Measurements from ENCODE around the genes POLD1 and KLK12.

DNA sequence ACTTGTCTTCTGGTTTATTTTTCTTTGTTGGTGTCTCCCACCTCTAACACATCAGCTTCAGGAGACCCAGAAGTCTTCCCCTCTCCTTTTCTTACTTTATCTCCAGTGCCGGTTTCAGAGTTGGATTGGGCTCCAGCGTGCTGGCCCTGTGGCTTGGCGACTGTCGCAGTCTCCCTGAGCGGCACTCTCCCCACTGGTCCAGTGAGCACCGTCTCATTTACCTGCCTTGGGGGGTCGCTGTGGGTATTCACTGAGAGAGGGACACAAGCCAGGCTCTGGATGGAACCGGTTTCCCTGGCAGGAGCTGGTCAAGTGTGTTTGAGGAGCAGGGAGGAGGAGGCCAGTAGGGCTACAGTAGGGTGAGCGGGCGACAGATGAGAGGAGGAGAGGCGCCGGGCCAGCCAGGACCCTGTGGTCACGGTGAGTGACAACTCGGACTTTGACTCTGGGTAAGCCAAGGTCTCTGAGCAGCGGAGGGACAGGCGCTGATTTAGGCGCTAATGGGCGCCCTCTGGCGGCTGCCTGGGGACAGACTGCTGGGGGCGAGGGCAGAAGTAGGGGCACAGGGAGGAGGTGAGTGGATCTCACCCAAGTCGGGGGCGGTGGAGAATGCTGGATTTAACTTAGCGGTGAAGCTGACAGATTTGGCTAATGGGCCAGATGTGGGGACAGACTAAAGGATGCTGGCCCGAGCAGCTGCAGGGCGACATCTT, 4.9 kb upstream of the PRMT1 start:
- RRBS = 33% methylated on average over 1 of the region's 25 CpGs

- RRBS = no CpG with 5 or more reads among the region's 14 CpGs
Measured at GRCh38 chr19:49718423-49718980, 27.6 kb downstream of the CPT1C start.

- RRBS = no CpG with 5 or more reads among the region's 27 CpGs
Measured at GRCh38 chr19:49719775-49720249, 28.9 kb downstream of the CPT1C start.

GRCh38 chr19:49812599-49812990, 497 bp downstream of the FUZ start:
- RRBS = no CpG with 5 or more reads among the region's 9 CpGs

- RRBS = no CpG with 5 or more reads among the region's 28 CpGs
Measured at GRCh38 chr19:49838693-49839558, 20.8 kb downstream of the MED25 start.

DNA sequence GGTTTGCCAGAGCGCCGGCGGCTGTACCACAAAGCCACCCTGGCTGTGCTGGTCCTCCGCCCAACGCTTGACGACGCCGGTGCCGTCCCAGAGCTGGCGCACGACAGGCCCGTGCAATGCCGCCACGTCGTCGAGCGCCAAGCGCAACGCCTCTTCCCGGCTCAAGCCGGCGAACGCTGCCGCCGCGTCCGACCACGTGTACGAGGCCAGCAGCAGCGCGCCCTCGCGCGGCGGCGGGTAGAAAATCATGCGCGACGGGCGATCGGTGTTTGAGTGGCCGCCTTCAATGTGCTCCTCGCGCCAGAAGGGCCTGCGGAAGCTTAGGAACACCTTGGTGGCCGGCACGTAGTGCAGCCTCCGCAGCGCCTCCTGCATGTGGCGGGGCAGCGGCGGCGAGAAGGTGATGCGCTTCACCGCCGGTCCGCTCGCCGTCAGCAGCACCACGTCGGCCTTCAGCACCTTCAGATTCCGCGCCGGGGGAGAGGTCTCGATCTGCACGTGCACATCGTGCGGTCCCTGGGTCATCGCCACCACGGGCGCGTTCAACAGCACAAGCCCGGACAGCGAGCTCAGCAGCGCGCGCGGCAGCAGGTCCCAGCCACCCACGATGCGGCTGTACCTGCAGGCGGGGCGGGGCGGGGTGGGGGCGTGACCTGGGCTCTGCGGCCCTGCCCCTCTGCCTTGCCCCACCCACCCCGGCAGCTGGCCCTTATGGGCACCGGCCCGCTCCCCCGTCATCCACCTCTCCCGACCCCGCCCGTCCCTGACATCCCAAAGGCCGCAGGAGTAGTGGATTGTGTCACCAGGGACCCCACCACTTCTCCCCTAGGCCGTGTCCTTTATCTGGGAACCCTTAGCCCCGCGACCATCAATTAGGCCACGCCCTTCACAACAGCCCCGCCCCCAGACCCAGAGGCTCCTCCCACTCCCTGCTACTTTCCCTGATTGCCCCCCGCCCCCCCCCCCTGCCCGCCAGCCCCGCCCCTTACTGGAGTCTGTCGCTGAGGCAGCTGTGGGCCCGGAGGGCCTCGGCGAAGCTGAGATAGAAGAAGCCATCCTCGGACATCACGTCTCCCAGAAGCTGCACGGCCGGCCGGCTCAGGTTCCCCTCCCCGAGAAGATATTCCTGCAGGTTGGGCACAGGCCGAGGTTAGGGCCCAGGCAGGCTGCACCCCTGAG, 6.3 kb downstream of the IL4I1 start:
- RRBS = 14% methylated on average over 52 of the region's 112 CpGs

DNA sequence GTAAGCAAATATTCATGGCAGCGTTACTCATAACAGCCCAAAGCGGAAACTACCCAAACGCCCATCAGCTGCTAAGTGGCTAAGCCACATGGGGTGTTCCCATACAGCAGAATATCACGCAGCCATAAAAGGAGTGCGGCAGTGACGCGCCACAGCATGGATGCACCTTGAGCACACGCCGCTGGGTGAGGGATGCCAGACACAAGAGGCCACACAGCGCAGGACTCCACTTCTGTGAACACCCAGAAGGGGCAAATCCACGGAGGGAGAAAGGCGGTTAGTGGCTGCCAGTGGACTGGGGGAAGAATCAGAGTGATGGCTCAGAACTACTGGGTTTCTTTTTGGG, 19.6 kb downstream of the VRK3 start:
- RRBS = no CpG with 5 or more reads among the region's 12 CpGs

GRCh38 chr19:50198723-50199010, 4.8 kb upstream of the MYH14 start:
- RRBS = no CpG with 5 or more reads among the region's 3 CpGs

GRCh38 chr19:50311828-50312675, 17.1 kb downstream of the KCNC3 start:
- RRBS = 2% methylated on average over 8 of the region's 42 CpGs

DNA sequence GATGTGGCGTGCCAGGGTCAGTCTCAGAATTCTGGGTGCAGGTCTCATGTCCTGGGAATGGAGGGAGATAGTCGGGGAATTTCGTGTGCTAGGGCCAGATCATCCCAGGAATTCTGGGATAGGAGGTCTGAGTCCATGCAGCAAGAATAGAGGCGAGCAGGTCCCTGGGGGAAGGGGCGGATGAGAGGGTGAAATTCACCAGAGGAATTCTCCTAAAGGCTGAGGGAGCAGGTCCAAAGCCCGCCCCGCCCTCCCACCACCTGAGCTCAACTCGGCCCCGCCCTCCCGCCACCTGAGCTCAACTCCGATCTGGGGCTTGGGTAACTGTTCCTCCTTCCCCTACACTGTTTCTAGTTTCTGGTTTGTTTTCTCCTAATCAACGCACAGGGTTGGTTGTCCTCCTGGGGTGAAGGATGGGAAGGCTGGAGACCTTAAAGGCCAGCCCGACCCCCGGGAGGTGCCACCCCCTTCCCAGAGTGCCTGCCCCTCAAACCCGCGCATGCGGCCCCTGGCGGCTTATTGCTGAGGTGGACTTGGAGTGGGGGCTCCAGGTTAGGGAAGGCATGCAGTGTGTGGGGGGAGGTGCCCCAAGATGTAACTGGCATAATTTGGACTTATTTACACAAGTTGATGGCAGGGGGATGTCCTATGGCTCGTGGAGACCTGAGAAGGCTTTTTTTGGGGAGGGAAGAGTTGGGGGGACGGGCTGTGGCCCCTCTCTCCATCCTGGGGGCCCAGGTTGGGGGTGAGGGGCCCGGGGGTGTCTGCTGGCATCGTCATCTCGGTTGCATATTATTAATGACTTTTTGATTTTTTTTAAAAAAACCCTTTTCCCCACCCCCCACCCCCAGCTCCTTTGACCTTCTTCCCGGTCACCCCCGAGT, 15.0 kb downstream of the KCNC3 start:
- RRBS = 9% methylated on average over 2 of the region's 25 CpGs

GRCh38 chr19:50328285-50329212, 628 bp downstream of the KCNC3 start:
- RRBS = 3% methylated on average over 22 of the region's 141 CpGs

DNA sequence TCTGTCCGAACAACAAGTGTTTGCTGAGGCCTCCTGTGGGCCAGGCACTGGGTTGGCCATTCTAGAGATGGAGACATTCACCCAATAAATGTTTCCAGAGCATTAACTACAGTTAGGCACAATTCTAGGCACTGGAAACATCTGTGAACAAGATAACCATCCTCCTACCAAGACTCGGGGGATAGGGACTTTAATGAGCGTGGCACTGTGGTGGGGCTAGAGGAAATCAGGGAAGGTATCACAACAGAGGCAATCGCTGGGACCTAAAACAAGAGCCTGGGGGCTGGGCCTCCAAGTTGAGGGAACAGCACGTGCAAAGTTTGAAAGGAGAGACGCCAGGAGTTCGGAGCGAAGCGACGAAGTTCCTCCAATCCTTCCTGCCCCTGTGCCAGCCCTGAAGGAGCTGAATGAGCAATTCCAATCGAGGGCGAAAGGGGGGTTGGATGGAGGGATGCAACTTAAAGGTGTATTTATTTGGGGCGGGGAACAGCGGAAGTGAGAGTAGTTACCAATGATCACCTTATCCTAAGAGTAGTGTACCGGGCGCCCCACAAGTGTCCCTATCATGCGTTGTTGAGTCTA, 773 bp upstream of the POLD1 start:
- RRBS = no CpG with 5 or more reads among the region's 17 CpGs

GRCh38 chr19:50383865-50384499, at the start of gene POLD1:
POLD1 (plus strand) TSS chr19:50384347.
- RRBS = no CpG with 5 or more reads among the region's 59 CpGs

GRCh38 chr19:50428613-50429244, 4.0 kb upstream of the MYBPC2 start:
- RRBS = no CpG with 5 or more reads among the region's 4 CpGs

DNA sequence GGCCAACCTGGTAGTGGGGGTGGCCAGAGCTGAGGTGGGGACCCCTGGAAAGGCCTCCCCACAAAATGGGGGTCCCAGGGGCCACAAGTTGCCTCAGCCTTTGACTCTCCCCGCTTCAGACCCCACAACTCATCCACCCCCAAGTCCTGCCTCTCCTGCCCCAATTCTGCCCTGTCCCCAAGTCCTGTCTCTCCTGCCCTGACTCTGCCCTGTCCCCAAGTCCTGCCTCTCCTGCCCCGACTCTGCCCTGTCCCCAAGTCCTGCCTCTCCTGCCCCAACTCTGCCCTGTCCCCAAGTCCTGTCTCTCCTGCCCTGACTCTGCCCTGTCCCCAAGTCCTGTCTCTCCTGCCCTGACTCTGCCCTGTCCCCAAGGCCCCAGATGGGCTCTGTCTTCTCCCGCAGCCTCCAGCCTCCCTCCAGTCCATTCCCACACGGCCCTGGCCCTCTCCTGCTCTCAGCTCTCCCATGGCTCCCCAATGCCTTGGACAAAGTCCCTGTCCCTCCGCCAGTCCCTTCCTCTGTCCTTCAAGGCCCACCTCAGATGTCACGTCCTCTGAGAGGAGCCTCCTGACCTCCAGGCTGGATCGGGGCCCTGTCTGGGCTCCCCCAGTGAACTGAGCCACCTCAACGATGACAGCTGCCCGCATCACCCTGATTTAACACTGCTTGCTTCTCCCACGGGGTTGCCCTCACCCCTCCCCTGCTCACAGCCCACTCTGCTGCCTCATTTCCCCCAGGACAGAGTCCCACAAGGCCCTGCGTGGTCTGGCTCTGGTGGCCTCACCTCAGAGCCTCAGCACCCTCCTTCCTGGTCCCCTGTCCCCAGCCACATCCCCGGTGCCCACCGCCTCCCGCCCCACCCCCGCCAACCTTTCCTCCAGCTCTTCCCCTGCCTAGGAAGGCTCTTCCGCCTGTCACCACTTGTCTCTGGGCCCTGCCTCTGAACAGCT, 3.0 kb downstream of the JOSD2 start:
- RRBS = no CpG with 5 or more reads among the region's 16 CpGs

GRCh38 chr19:50566040-50566592, 2.1 kb downstream of the LRRC4B start:
- RRBS = 9% methylated on average over 9 of the region's 28 CpGs

GRCh38 chr19:50717866-50718881, 1.4 kb downstream of the SHANK1 start:
- RRBS = 6% methylated on average over 39 of the region's 73 CpGs

DNA sequence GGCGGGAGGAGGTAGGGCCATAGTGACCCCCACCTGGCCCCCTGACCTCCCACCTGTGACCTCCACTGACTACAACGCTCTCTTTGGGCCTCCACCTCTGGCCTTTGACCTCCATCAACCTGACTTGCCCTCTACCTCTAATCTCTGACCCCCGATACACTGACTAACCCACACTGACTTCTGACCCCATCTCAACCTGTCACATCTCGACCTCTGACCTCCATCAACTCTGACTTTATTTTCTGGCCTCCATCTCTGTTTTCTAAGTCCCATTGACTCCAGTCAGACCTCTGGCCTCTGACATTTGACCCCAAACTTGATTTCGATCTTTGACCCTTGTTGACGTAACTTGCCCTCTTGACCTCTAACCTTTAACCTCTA, 625 bp downstream of the ACP4 start:
- RRBS = no CpG with 5 or more reads among the region's 6 CpGs

DNA sequence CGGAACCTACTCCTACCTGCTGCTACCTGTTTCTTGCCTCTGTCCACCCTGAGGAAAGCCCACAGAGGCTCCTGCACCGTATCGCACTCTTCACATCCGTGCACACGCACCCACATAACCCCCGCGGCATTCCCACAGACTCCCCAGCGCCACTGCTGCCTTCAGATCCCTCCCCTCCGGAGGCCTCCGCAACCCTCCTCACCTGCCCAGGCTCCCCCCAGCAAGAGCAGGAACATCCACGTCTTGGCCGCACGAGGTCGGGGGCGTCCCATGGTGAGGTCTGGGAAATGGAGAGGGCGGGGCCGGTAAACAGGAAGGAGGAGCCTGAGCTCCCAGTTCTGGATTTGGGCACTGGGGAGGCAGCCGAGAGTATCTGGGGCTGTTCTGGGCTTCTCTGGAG, 508 bp downstream of the KLK8 start:
- RRBS = no CpG with 5 or more reads among the region's 18 CpGs

DNA sequence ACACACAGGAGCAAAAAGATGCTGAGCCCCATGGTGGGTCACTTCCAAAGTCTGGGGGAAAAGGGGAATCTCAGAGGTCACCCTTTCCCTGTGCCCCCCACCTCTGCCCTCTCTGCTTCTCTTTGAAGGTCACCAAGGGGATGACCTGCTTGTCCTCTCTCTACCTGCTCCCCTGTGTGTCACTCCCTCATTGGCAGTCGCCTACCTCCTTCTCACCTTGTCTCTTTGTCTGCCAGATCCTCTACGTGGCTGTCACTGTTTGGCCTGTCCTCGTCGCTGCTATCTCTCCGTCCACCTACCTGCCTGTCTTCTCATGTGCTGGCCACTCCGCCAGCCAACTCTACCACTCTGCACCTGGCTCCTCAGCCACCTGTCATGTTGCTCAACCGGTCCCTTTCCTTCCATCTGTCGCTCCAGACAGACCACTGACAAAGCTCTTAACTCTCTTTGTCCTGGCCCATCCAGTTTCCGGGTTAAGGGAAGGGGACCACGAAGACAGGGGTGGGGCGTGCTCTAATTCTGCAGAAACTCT, at the start of gene KLK12:
TSS of gene KLK12 (minus strand) at position 413 of the 532 bp plus-strand sequence.
- RRBS = 25% methylated on average over 3 of the region's 11 CpGs